HEK293 (cell line): Measurements from ENCODE around the genes ZDHHC23 and ZBTB20.

DNA sequence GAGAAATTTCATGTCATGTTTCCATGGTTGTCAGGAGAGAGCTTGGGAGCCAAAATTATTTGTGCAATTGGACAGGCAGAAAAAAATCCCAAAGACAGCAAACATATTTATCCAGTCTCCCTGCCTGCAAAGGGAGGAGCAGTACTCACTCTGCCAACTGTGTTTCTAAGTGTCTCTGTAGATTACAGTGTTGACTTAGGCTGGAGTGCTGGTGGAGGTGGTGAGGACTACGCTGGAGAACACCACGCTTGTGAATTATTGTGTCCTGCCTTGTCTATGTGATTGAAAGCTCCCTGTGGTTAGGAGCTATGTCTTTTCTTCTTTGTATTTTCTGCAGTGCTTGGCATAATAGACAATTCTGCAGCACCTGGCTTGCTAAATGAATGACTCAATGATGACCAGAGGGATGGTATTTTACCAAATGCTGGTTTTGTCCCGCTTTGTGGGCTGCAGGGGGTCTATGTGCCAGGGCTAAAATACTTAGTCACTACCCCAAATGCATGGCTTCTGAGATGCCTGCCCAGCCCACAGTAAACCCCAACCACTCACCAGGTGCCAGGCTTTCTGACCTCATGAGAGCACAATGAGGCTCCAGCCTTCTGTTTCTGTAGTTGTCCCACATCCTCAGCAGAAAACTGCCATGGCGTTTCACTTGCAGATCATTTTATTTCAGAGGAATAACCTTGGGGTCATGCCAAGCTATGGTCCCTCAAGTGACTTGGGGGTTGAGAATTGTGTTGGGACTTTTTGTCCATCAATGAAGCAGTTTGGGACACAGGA is 50.9 kb downstream of the BOC start:
- PRO-cap, result no peak
- RRBS, 2 experiments, result no CpG with 5 or more reads among the region's 4 CpGs

DNA sequence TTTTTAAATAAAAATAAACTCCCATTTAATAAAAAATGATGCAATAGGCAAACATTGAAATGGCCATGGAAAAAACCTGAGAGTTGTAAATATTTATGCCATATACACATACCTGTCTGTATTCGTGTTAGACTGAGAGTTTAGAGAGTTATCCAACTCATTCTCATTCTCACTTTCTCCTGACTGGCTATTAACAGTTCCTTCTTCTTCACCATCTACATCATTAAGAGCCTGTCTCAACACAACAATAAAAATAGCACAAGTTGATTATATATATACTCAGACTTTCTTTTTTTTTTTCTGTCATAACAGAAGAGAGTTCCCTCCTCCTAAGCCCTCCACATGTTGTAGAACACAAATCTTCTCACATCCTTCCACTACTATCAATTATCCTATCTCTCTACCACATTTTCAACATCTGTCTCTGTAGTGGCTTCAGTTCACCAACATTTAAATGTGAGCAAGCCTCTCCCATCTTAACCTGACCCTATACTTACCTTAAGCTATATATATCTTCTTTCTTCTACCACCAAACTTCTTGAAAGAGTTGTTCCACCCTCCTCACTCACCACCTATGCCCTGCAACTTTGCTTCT is 26.0 kb downstream of the SPICE1 start:
- PRO-cap, result no peak
- RRBS, 2 experiments, result no CpG with 5 or more reads among the region's 1 CpG

DNA sequence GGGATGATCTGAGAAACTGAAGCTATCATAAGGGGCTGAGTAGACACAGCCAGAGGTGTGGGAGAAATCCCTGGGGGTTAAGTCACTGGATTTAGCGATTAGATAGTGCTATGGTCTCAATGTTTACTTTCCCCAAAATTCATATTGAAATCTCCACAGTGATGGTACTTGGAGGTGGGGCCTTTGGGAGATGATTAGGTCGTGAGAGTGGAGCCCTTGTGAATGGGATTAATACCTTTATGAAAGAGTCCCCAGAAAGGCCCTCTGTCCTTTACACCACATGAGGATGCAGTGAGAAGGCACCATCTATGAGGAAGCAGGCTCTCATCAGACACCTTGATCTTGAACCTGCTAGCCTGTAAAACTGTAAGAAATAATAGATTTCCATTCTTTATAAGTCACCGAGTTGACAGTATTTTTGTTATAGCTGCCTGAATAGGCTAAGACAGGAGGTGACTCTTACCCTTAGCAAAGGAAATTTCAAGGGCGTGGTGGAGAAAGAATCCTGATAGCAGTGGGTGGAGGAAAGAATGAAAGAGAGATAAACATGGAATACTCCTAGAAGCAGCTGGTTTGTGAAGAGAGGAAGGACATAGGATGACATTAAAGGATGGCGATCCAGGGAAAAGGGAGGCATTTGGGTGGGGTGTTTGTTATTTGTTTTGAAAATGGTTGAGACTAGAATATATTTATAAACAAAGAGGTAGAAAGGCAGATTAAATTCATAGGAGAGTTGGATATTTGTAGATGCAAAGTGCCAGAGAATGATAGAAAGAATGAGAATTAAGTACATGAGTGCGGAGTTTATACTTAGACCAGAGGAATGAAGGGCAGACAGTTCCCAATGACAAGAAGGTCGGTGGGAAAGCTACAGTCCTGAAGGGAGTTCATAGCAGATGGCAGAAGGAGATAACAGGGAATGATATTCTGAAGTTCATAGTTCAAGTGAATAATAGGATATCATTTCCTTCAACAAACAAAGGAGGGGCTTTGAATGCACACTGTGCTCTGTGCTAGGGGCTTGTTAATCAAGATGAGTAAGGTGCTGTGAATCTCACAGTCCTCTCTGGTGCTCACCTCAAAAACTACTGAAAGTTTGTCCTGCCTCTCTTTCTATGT is 41.4 kb downstream of the SIDT1 start:
- PRO-cap, result no peak
- RRBS, 2 experiments, result no CpG with 5 or more reads among the region's 7 CpGs

DNA sequence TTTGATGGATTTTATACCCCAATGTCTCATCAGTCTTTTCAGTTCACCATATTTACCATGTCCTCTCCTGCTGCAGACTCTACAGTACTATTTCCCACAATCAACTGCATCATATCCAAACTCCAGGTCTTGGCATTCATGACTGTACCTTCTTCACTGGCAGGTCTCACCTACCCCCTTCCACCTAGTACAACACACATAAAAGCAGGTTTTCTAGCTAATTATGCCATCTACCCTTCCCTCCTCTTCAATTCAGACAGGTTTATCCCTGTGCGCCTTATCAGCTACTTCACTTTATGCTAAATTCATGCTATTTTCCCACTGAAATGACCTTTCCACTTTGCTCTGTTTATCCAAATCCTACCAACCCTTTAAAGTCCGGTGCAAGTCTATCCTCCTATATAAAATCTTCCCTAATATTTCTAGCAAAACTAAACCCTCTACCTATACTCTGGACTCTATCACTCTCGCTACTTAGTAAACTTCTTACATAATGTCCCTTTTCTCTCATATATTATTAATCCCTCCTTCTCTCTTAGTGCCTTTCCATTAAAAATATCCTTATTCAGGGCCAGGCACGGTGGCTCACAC is 6.0 kb downstream of the USF3 start:
- PRO-cap, result no peak
- RRBS, 2 experiments, result no CpG with 5 or more reads among the region's 4 CpGs

DNA sequence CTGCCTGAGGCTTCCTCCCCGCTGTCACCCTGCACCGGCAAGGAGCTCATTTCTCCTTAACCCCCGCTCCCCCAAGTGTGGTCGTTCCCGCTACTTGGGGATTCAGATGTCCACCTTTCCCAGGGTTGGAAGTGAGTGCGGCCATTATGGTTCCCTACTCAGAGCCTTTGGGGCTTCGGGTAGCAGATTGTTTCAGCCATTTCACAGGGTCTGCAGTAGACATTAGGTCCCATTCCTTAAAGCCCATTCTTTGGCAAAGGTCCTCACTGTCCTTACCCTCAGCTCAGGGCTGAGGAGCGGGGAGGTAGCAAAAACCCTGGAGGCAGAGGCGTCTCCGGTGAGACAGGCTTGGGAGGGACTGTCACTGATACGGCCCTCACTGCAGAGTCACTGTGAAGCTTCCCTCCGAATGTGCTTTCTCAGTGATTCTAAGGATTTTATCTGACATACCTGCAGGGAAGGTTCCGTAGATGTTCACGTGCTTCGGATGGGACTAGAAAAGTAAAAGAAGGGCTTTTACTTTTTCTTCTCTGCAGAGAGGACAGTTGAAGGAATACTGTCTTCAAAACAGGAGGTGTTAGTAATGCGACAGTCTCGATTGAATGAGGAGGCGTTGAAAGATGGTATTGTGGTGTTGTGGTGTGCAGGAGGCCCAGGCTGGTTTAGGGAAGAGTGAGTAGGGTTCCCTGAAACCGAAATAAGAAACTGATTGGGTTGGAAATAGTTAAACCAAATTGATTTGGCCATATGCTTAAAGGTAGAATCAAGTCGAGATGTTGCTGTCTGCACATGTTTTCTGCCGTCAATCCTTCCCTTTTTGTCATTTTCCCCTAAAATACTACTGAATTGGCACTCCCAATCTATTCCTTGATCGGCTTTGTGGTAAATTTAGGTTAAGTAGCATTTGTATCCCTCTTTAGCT is 634 bp downstream of the ATP6V1A start:
- PRO-cap, result unidirectional peak, minus-strand start at position 604 of the sequence
- RRBS, 2 experiments, result no CpG with 5 or more reads among the region's 22 CpGs

DNA sequence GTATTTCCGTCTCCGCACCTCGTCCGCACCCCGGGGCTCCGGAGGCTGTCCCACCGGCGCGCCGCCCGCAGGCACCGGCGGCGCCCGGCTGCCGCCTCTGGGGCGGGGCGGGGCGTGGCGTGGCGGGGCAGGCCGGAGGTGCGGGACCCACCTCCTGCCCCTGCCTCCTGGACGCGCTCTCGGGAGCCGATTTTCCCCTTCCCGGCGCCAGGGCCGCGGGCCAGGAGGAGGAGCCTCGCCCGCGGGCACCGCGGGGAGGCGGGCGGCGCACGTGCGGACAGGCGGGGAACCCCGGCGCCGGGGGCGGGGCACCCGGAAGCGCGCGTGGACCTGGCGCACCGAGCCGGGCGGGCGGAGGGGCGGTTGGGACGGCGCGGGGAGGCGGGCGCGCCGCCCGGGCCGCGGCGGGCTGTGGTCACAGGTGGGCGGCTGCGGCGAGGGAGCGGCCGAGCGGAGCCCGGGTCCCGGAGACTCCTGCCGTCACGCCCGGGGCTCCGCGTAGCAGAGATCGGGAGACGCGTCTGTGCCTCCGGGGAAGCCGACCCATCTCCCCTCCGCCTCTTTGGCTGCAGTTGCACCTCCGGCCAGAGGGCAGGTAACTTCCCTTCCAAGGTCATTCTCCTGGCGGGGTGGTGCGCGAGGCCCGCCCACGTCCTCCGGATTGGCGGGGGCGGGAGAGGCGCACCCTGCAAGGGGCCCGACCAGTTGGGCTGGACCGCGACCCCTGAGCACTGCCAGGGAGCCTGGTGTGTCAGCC is at the start of gene ZDHHC23:
TSS of gene ZDHHC23 (plus strand) at position 418 of the 757 bp plus-strand sequence.
- PRO-cap, result bidirectional peak, plus-strand start at position 357 of the sequence, minus-strand start at position 99 of the sequence
- RRBS, 2 experiments, result 1 to 2% methylated on average over 62 of the region's 99 CpGs

DNA sequence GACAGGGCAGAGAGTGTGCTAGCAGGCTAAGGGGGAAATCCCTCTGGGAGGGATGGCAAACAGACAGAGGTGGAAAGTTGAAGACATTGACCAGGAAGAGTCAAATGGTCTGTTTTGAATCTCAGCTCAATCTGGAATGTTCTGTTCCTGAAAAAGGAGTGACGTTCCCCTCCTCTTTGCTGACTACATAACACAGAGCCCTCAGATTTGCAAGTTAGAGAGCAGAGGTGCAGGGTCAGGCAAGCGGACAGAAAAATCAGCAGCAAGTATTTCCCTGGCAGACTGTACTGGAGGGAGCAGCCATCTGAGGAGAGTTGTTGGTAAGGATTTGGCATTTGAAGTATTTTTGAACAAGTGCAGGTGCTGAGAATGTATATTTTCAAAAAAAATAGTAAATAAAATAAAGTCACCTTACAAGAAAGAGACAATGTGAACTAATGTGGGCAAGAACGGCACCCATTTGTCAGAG is 17.7 kb downstream of the ZNF80 start:
- PRO-cap, result no peak
- RRBS, 2 experiments, result no CpG with 5 or more reads among the region's 3 CpGs

DNA sequence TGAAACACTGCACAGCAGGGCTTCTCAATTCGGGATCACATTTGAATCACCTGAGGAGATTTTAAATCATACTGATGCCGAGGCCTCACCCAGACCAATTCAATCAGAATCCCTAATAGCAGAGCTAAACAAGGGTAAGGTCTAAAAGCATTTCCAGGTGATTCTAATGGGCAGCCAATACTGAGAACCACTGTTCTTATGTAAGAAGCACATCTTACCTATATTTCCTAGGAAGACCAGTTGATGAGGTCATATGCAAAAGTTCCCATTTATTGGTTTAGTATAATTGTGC is 2.1 kb downstream of the TIGIT start:
- PRO-cap, result no peak
- RRBS, 2 experiments, result no CpG with 5 or more reads among the region's 2 CpGs

DNA sequence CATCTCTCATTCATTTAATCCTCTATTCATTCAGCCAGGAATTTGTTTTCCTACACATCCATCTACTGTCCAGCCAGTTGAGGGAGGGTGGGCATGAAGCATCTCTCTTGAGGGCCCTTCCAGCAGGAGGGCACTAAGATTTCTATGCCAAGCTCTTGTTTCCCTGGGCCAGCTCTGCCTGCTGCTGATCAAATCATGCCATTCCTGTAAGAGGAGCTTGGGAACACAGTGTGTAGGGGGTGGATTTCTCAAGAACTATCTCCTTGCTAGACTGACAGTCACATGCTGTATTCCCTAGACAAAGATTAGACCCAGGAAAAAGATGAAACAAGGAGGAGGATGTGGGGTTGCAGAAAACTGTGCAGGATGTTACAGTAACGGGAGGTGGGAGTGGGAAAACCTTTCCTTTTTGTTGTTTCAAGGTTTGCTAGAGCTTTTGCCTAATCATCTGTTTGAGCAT is 71.5 kb downstream of the TIGIT start:
- PRO-cap, result no peak
- RRBS, 2 experiments, result no CpG with 5 or more reads among the region's 1 CpG

DNA sequence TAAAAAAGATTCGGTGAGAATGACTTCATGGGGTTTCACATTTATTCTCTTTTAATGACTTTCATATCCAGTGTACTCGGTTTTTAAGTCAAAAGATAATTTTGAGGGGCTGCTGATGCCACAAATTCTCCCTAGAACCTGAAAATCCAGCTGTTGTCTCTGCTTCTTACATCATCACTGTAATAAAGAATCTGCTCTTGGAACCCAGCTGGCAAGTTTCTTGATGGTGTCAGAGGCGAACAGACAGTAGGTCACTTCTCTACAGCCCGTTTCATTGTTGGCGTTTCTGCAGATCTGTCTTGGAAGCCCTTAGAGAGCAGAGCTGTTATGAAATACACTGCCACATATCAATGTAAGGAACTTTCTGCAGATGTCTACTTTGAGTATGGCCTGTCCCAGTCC is 99.8 kb downstream of the TIGIT start:
- PRO-cap, result no peak
- RRBS, 2 experiments, result no CpG with 5 or more reads among the region's 5 CpGs

GRCh38 chr3:114427868-114428578 is 134.2 kb downstream of the TIGIT start:
- PRO-cap, result no peak
- RRBS, 2 experiments, result no CpG with 5 or more reads among the region's 7 CpGs

DNA sequence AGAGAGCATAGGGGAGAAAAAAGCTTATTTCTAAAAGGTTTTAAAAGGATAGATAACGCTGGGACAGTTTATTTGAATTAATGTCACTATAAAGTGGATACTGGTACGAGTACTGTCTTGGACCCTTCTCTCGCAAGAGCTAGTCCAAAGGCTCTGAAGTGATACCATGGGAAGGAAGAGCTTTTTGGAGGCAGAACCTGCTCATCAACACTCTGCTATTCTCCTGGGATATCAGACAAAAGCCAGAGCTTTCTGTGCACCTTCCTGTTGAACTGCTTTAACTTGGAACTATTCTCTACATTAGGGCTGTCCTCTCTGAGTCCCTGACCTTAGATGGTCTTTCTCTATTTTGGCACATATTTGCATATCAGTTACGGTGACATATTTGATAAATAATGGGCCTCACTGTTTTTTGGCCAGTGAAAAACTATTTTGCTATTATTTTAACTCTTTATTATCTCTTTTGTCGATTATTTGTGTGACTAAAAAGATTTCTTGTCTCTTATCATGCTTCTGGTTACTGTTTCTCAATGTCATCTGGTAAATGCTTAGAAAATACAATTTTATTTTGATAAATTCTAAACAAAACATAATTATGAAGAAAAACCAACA is 146.9 kb downstream of the TIGIT start:
- PRO-cap, result no peak
- RRBS, 2 experiments, result no CpG with 5 or more reads among the region's 5 CpGs

DNA sequence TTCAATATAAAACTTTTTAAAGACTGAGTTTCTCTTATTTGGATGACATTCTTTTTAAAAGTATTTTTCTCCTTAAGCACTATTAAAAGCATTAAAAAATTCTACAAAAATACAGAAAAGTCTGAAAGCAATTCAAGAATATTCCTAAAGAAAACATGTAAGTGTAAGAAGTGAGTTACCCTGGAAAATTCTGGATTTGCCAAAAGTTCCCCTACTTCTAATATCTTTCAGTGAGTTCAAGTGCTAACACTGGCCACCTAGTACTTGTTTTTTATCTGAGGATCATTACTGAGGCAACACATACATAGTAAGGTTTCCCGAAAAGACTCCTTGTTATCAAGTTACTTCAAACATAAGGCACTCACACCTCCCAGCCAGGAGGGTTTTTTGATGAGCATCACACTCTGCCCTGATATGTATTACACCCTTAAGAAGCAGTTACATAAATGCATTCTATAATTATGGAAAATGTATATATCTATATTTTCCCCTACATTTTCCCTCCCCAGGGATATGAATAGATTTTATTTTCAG is 158.4 kb downstream of the TIGIT start:
- PRO-cap, result no peak
- RRBS, 2 experiments, result no CpG with 5 or more reads among the region's 1 CpG

GRCh38 chr3:114706385-114707093 is 412.7 kb downstream of the TIGIT start:
- PRO-cap, result no peak
- RRBS, 2 experiments, result no CpG with 5 or more reads among the region's 4 CpGs

DNA sequence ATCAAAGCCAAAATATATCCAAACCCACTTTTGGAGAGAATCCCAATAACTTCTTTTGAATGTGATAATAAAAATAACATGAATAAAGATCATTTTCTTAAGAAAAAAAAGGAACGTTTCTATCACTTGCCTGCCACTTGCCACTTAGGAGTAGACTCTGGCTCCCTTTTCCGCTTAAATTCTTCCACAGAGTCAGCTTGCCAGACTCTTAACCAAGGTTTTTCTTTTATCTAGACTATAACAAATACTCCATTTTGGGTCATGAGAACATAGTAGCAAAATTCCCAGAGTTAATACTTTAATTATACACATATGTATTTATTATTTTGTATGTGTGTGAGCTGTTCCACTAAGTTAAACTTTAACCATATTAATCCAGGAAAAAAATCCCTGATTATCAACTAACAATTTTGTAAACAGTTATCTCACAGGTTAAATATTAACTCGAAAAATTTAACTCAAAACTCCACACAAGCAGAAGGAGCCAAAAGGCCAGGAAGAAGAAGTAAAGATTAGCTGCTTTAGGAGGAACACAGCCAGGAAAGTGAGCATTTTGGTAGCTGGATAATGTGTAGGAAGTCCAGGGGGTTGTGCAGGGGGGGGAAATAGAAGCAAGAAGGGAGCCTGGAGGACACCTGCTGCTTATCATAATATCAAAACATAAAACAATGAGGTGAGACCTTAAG is 424.9 kb downstream of the TIGIT start:
- PRO-cap, result no peak
- RRBS, 2 experiments, result no CpG with 5 or more reads among the region's 3 CpGs

GRCh38 chr3:114836826-114837440 is 310.2 kb downstream of the ZBTB20 start:
- PRO-cap, result no peak
- RRBS, 2 experiments, result no CpG with 5 or more reads among the region's 2 CpGs

GRCh38 chr3:114874319-114874810 is 272.7 kb downstream of the ZBTB20 start:
- PRO-cap, result no peak
- RRBS, 2 experiments, result no CpG with 5 or more reads among the region's 3 CpGs

GRCh38 chr3:114902619-114903359 is 244.3 kb downstream of the ZBTB20 start:
- PRO-cap, result no peak
- RRBS, 2 experiments, result no CpG with 5 or more reads among the region's 1 CpG

- PRO-cap, result bidirectional peak, plus-strand start at chr3:115146746, minus-strand start at chr3:115146630; bidirectional peak, plus-strand start at chr3:115146788, minus-strand start at chr3:115146816; bidirectional peak, plus-strand start at chr3:115147041, minus-strand start at chr3:115147070; bidirectional peak, plus-strand start at chr3:115147458, minus-strand start at chr3:115147272
- RRBS, 2 experiments, result no CpG with 5 or more reads among the region's 72 CpGs
These were observed at the start of gene ZBTB20 for GRCh38 chr3:115146510-115147374. ZBTB20 (minus strand) TSS chr3:115147288.

- PRO-cap, result no peak
- RRBS, 2 experiments, result no CpG with 5 or more reads among the region's 5 CpGs
These were observed 167.5 kb downstream of the GAP43 start for GRCh38 chr3:115790637-115791285.